UCH-1 (cell line): ENCODE measurements around a stretch of chr9.

DNA sequence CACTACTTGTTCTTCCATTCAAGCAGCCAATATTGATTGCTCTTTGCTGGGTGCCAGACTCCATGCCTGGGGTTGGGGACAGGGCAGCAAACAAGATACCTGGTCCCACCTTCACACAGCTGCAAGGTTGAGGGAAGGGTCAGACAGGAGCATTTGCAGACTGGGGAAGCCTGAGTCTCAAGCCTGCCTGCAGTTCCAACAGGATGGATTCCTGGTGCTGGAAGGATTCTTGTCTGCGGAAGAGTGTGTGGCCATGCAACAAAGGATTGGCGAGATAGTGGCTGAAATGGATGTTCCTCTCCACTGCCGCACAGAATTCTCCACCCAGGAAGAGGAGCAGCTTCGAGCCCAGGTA lies 6.0 kb downstream of the PHYHD1 start:
- RRBS: no CpG with 5 or more reads among the region's 4 CpGs

- RRBS: 33% methylated on average over 3 of the region's 34 CpGs
These were observed 8.5 kb downstream of the DOLPP1 start for GRCh38 chr9:129088907-129090296.

- RRBS: no CpG with 5 or more reads among the region's 17 CpGs
These were observed 2.8 kb downstream of the CRAT start for GRCh38 chr9:129107612-129108350.

- RRBS: no CpG with 5 or more reads among the region's 27 CpGs
These were observed 721 bp downstream of the PTPA start for GRCh38 chr9:129111799-129112473.

- RRBS: no CpG with 5 or more reads among the region's 5 CpGs
These were observed 15.4 kb downstream of the PTPA start for GRCh38 chr9:129126568-129127108.

DNA sequence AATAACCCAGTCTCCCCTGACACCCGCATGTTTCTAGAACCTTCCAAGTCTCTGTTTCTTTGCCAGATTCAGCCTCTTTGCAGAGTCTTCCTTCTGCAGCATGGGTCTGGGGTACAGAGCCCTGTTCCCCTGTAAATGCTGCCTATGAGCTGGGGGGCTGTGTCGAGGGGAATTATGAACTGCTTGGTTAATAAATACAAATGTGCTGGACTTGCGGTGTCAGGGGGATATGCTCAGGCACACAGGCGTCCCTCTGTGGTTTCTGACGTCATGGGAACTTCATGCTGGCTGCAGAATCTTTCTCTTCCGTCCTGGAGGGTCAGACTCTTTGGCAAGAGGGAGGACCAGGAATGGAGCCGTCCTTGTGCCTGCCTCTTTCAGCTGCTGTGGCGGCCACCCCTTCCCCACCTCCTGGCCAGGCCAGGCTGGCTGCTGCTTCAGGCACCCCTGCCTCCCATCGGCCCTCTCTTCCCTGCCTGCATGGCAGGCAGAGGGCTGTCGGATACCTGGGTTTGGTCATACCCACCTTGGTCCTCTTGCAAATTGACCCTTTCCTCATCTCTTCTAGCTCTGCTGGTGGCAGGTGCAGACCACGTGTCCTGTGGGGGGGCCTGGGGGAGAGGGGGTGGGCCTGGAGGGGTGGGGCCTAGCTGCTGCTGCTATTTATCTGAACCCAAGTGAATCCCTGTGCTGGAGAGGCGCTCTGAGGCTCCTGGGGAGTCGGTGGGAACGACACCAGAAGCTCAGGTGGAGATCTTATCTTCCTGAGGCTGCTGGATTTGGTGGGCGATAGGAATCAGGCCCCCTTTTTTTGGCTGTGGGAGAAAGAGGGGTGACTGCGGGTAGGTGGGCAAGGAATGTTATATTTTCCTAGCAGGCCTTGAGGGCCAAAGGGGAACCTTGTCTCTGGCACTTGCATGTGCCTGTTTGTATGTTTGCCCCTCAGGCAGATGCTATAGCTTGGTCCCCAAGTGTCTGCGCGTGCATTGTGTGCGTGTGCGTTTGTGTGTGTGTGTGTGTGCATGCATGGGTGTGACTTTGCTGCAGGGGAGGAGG lies 30.4 kb downstream of the PTPA start:
- RRBS: no CpG with 5 or more reads among the region's 20 CpGs

DNA sequence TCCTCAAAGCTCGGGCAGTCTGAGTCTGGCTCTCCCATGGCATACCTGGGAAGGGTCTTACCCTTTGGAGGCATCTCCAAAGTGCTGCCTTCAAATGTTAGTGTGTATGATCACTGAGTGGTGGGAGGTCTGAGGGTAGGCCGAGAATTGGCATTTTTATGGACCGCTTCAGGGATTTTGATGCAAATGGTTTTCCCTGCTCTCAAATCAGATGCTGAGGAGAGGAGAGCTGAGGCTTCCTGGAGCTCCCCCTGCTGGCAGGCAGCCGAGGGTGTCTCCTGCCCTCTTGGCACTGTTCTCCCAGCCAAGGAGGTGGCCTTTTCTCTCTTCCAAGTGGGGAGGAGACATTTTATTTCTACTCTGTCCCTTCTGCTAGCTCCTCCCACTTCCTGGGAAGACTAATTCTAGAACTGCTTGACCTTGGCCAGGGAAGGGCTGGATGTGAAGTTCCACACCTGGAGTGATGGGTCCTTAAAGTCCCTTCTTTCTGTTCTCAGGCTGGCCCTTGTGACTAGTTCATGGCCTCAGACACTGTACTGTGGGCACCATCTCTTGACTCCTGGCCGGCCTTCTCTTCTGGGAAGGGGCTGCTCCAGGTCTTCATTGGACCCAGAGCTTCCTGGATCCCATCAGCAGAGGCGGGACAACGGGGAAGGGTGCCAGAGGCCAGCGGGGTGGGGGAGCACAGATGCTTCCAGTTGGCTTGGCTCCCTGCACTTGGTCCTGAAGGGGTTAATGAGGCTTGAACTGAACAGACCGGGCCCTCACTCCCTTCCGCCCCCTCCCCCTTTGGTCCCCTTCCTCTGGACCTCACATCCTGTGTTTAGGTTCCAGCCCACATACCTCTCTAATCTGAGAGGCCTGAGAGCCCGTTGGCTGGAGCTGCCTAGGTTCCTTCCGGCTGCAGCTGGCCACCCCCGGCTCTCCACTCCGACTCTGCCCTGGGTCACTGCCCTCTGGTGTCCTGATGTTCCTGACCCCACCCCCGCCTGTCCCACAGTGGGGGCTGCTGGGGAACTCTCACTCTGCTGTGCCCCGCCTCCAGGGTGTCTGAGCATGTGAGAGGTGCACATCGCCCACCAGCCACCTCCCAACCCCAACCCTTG lies 32.0 kb downstream of the PTPA start:
- RRBS: no CpG with 5 or more reads among the region's 17 CpGs

DNA sequence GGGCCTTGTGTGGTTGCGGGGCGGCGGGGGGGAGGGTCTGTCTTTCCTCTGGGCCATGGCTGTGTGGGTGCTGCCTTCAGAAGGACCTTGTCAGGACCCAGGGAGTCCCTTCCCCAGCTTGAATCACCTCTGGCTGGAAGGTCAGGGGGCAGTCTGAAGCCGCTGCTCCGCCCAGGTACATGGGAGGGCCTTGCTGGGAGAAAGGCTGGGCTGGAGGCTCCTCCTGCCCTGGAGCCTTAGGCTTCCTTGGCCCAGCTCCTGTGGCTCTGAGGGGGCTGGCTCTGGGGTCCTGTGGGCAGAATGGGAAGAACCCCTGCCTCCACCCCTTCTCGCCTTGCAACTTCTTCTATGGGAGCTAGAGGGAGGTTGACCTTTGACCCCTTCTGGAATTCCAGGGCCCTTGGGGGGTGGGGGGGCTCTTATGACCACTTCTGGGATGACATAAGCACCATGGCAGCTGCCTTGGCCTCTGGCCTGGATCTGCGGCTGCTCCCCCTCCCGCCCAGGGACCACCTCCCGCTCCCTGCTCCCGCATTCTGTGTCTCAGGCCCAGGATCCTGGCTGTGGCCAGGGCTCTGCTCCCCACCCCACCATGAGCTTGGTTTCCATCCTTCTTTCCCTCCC lies 32.2 kb downstream of the IER5L start:
- RRBS: no CpG with 5 or more reads among the region's 10 CpGs

DNA sequence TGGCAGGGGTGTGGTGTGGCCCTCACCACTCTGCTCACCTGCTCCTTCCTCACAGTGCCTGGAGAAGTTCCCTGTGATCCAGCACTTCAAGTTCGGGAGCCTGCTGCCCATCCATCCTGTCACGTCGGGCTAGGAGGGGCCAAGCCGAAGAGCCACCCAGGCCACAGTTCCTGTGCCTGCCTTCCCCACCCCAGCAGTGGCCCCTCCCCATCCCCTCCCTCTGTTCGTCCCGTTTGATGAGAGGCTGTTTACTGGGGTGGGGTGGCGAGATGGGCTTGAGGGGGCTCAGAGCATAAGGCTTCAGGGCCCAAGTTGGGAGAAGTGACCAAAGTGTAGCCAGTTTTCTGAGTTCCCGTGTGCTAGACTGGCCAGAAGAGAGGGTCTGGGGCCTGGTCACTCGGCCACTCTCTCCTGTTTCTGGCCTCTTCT lies 30.7 kb downstream of the IER5L start:
- RRBS: no CpG with 5 or more reads among the region's 9 CpGs

- RRBS: no CpG with 5 or more reads among the region's 12 CpGs
These were observed 10.1 kb downstream of the IER5L start for GRCh38 chr9:129167827-129168532.

DNA sequence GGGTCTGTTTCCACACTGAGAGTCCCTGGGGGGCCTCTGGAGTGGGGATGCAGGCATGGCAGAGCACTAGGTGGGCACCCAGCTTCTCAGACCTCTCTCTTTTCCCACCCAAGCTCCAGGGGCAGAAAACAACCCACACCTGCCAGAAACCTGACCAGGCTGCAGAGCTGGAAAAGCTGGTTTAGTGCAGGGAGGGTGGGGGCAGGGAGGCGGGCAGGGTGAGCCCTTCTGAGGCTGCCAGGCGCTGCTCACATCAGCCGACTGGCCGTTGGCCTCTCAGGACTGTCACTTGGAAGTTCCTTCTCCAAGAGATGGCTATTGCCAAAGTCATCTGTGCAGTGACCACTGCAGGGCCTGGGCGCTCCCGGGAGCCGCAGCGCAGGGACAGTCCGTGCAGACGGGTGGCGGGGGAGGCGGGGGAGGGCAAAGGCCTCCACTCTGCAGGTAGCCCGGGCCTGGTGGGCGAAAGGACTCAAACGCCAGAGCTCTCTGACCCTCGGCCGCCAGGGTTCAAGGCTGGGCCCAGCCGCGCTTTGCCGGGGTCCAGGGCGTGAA lies 205.0 kb upstream of the IER5L start:
- RRBS: 86% methylated on average over 12 of the region's 21 CpGs

DNA sequence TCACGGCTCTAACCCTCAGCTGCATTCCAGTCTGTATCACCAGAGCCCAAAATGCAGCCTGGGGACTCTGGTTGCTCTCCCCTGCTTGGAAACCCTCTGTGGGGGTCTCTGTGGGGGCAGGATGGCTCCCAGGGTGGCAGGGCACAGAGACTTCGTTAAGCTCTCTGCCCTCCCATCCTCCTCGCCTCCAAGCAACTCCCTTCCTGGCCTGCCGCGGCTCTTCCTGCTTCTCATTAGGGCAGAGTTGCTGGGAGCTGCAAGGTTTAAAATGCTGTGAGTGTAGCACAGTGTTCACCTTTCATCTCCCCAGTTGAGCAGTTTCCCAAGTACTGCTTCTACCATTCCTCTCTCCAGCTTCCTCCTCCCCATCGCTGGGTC lies 188.6 kb downstream of the C9orf50 start:
- RRBS: no CpG with 5 or more reads among the region's 6 CpGs

DNA sequence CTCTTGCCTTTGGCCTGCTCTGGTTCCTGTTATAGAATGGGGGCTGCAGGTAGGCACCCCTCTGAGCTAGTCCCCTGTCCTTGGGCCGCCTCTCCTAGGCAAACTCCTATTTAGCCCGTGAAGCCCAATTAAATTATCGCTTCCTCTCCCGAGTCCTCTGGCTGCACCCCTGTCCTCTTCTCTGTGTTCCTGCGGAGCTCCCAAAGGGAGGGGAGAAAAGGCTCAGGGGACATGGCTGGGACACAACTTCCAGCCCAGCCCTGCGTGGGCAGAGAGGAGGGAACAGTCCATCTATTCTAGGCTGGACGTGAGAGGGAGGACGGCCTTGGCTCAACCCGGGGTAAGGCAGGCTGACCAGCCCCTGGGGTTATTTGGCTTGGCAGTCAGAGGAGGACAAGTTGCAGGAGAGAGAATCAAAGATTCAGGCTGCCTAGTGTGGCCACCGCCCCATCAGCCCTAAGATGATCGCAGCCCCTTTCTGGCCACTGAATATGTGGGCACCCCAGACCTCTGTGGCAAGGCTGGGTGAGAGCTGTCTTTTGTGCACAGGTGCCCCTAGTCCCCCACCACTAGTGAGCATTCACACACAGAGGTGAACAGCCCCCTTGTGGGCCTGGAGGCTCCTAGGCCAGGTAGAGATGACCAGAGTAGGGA lies 134.1 kb downstream of the C9orf50 start:
- RRBS: no CpG with 5 or more reads among the region's 11 CpGs

GRCh38 chr9:129558607-129559597 lies 62.0 kb downstream of the C9orf50 start:
- RRBS: no CpG with 5 or more reads among the region's 17 CpGs

GRCh38 chr9:129568327-129569610 lies 52.1 kb downstream of the C9orf50 start:
- RRBS: 28% methylated on average over 24 of the region's 109 CpGs

- RRBS: no CpG with 5 or more reads among the region's 4 CpGs
These were observed 51.2 kb downstream of the C9orf50 start for GRCh38 chr9:129569611-129570191.

DNA sequence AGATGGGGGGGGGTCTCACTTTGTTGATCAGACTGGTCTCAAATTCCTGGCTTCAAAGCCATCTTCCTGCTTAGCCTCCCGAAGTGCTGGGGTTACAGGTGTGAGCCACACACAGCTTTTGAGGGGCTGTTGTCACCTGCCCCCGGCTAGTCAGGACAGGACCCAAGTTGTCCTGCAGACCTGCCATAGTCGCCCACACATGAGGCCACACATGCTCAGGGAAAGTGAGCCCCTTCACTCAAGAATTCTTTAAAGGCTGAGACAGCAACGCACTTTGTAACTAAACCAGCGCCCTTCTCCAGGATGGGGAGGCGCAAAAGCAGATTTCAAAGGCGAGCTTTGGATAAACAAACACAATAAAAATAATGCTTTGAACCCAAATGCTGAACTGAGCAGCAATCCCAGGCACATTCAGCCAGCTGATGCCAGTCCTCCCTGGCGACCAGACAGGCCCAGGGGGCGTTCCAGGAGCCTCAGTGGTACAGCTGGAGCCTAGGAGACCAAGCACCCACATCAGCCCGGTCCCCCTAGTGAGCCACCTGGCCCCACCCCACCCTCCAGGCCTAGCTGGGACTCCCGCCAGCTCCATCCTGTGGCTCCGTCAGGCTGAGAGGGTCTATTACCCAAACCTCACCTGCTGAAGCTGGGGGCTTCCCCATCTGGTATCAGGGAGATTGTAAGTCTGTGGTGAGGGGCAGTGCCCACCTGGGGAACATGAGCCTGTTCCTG lies 17.0 kb downstream of the C9orf50 start:
- RRBS: no CpG with 5 or more reads among the region's 12 CpGs

GRCh38 chr9:129611045-129611463 lies 9.8 kb downstream of the C9orf50 start:
- RRBS: no CpG with 5 or more reads among the region's 16 CpGs

GRCh38 chr9:129676720-129677944 lies 11.7 kb downstream of the PRRX2 start:
- RRBS: no CpG with 5 or more reads among the region's 30 CpGs

DNA sequence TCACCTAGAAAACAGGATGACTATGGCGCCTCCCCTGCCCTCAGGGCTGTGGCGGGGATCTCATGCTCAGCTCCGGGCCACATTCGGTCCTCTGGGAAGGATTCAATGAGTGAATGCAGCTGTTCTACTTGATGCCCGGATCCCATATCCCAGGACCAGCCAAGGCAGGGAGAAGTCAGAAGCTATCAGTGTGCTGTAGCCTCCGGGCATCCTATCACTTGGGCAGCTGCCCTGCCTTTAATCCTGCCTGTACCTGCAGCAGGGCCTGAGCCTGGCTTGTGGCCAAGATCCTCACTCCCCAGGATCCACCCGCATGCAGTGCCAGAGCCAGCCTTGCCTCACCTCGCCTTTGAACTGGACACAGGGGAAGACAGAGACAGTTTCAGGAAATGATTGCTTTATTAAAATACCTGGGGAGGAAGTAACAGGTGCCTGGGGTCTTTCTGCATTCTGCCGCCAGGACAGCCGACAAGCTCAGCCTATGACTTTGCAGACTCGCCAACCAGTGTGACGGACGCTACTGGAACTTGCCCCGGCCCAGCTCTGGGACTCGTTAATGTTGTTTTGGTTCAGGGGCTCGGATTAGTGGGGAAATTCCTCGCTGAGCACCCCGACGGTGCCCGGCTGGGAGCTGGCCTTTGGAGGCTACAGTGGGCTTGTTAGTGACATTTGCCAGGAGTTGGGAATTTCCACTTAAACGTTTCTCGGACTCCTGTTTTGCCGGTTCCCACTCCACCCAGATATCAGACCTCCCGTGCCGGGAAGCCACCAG lies 868 bp downstream of the PTGES start:
- RRBS: 42% methylated on average over 11 of the region's 25 CpGs